Breast (tissue), 4 donors: ENCODE measurements around a stretch of chr16.

DNA sequence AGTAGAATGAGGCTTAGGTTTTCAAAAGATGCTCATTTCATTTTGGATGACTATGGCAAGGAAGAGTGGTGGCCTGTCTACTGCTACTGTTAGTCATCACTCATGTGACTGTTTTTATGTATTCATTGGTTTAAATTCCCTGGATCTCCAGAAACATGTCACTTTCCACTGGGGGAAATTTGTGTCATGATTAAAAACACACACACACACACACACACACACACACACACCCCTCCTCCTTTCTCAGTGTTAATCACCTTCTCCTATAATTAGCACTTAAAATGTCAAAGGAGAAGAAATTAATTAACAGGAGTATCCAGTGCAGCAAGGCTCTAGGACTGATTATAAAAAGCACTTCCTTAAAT is 1.1 kb upstream of the CYLD start:
- PRO-cap, 3 experiments = no peak in any of the 3 experiments

GRCh38 chr16:51052357-51052913 is 98.6 kb downstream of the SALL1 start:
- PRO-cap, 3 experiments = no peak in any of the 3 experiments
- RRBS = no CpG with 5 or more reads among the region's 1 CpG

- PRO-cap, 3 experiments = no peak in any of the 3 experiments
- RRBS = 7% methylated on average over 8 of the region's 45 CpGs
Observed at GRCh38 chr16:51113576-51114285, 37.3 kb downstream of the SALL1 start.

DNA sequence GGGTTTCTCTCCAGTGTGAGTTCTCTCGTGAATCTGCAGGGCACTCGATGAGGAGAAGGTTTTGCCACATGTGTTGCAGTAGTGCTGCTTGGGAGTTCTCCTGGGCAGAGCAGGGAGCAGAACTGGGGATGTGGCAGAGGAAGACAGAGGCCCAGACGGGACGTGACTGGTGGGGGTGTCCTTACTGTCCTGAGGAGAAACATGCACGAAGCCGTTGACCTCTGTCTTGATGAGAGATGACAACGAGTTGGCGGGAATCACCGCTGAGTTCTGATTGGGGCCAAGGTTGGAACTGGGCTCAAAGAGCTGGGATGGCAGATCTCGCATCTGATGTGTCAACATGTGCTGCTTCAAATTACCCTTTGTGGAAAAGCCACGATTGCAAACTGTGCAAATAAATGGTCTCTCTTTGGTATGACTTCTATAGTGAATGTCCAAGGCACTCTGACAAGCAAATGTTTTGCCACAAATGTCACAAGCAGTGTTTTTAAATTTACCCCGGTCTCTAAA is 12.3 kb downstream of the SALL1 start:
- PRO-cap, 3 experiments = no peak in any of the 3 experiments
- RRBS = no CpG with 5 or more reads among the region's 12 CpGs

GRCh38 chr16:51153536-51154098 is 2.5 kb upstream of the SALL1 start:
- PRO-cap, 3 experiments = no peak in any of the 3 experiments
- RRBS = 17% methylated on average over 14 of the region's 33 CpGs

DNA sequence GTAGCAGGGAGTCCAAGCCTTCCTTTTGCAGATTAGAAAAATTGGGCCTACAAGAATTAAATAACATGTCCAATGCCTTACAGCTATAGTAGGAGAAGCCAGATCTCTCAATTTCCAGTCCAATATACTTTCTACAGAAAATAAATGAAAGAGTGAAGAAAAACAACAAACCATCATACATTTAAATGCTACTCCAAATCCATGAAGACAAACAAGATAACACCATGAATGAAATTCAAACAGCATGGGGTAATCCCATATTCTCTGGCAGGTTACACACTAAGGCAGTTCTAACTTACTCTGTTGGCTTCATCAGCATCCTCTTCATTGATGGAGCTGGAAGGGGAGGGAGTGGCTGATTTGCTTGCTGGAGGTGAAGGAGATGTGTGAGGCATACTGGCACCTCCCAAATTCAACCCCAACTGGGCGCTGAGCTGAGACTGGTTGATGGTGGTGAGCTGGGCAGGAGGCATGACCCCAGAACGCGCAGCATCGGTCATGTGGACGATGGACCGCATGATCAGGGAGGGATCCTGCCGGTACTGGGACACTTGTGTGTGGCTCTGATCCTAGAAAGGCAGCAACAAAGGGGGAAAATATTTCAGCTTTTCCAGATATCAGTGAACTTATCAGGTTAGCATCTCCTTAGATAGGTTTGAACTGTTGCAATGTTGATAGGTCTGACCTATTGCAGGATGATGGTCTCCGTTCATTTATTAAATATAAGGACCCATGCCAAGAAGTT is 96.8 kb downstream of the TOX3 start:
- PRO-cap, 3 experiments = no peak in any of the 3 experiments
- RRBS = no CpG with 5 or more reads among the region's 8 CpGs

DNA sequence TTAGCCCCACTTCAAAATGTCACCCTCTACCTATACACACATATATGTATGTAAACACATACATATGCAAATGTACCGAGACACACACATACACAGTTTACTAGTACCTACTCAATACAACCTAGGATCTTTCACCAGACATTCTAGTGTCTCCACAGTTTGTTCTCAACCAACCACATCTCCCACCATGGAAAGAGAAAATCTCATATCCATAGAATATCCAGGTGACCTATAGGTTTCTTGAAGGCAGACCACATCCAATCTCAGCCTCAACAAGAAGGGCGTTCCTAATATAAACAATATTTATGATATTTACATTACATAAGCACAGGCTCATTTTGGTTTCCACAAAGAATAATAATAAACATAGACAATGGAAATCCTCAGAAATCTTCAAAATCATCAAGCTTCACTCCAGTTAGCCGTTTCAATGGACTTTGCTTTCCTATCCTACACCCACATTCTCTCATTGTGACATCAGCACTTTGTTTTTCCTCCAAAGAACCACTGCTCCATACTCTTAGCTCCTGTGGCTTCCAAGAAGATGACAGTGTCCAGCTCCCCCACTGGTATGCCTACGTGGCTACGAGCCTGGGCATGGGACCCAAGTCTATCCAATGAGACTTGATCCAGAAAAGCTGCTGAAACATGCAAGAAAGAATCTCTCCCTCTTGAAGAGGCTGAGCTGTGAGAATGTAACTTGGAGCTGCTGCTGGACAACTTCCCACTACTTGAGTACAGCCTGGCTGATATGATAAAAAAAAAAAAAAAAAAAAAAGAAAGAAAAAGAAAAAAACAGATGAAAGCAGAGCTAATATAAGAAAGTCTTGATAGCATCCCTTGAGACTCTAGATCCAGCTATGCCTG is 9.6 kb downstream of the TOX3 start:
- PRO-cap, 3 experiments = no peak in any of the 3 experiments
- RRBS = no CpG with 5 or more reads among the region's 5 CpGs

- PRO-cap, 3 experiments = no peak in any of the 3 experiments
- RRBS = no CpG with 5 or more reads among the region's 3 CpGs
Observed at GRCh38 chr16:52543658-52544001, 3.3 kb downstream of the TOX3 start.

DNA sequence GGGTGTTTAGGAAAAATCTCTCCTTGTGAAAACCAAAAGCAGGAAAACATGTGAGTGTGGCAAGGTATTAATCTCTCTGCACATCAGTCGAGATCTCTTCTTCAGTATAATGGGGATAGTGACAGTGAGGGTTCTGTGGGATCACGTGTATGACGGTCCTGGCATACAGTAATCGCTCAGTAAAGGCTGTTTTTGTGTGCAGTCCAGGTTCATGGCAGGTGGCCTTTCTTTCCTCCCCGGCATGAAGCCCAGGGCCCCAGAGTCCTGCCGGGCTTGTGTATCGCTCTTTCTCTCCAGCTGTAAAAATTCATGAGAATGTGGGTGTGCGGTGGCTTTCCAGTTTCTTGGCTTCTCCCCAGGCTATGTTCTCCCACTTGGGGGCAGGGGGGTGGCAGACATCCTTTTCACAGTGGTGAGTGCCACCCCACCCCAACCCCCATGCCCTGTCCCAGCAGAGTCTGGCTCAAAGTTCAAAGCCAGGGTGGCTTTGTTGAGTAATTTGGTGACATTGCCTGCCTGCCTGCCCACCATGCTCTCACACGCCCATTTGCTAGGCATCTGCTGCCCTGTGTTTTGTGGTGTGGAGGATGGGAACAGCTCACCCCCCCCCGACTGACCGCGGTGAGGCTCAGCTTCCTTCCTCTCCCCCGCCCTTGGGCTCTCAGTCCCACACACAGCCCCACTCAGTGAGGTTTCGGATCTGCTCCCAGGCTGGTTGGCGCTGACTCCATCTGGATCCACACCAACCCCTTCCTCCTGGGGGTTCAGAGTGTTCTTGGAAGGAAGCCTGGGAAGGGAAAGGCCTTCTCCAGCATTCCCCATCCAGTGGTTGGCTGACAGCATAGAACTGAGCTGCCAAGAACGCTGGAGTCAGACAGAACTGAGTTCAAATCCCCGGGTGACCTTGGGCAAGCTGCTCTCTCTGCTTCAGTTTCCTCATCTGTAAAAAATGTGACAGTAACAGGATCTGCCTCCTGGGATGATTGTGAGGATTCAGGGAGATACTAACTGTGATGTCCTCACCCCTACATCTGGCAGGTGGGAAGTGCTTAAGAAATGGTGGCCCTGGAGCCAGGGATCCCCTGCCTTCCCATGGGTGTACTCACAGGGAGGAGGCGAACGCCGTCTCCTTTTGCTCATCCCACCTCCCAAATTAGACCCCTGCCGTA is 36.0 kb downstream of the CHD9 start:
- PRO-cap, 3 experiments = no peak in any of the 3 experiments
- RRBS = no CpG with 5 or more reads among the region's 21 CpGs

DNA sequence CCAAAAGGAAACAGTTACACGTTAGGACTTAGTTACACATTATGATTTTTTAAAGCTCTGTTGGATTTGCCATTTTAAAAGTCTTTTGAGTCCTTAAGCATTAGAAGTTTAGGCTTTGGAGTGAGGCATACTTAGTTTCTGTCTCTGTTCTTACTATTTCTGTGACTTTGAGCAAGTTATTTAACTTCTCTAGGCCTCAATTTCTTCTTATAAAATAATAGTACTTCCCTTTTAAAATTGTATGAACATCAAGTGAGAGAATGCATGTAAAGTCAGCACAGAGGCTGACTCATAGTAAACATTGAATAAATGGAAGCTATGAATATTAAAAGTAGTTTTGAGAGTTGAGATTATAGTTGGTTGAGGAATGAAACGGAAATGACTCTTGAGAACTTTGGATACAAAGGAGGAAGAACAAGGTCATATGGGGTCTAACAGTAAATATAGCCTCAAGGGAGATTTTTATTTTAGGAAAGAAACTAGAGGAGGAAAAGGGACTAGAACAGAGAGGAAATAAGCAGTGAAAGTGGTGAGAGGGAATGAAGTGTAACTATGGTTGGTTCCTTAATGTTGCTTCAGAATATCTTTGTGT is 164.9 kb downstream of the CHD9 start:
- PRO-cap, 3 experiments = no peak in any of the 3 experiments
- RRBS = no CpG with 5 or more reads among the region's 2 CpGs

GRCh38 chr16:53324119-53324547 is 110.1 kb upstream of the RBL2 start:
- PRO-cap, 3 experiments = no peak in any of the 3 experiments
- RRBS = no CpG with 5 or more reads among the region's 2 CpGs

GRCh38 chr16:53511695-53512286 is 8.8 kb upstream of the AKTIP start:
- PRO-cap, 3 experiments = no peak in any of the 3 experiments
- RRBS = no CpG with 5 or more reads among the region's 11 CpGs

- PRO-cap, 3 experiments = no peak in any of the 3 experiments
- RRBS = no CpG with 5 or more reads among the region's 8 CpGs
Observed at GRCh38 chr16:53515127-53515673, 12.2 kb upstream of the AKTIP start.

GRCh38 chr16:53549786-53550132 is 46.8 kb upstream of the AKTIP start:
- PRO-cap, 3 experiments = no peak in any of the 3 experiments
- RRBS = 2% methylated on average over 3 of the region's 7 CpGs

- PRO-cap, 3 experiments = no peak in any of the 3 experiments
- RRBS = no CpG with 5 or more reads among the region's 1 CpG
Observed at GRCh38 chr16:53781143-53781524, 77.2 kb downstream of the FTO start.

DNA sequence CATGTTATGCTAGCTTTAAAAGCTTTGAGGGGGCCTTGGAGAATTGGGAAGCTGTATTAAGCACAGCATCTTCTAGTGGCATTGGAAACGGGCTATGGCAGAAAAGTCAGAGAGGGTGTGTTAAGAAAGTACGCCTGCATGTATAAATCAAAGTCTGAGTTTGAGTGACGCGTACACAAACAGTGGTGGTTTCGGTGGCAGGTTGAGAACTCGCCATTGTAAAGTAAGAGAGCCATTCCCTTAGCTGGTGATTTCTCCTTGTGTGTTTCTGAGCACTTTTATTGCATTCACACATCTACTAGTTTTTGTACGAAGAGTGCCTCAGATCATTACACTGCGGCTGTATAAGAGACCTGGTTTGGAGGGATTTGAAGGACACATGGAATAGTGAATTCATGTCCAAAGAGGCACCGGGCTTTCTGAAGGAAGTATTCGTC is 243.9 kb downstream of the FTO start:
- PRO-cap, 3 experiments = no peak in any of the 3 experiments
- RRBS = no CpG with 5 or more reads among the region's 10 CpGs

DNA sequence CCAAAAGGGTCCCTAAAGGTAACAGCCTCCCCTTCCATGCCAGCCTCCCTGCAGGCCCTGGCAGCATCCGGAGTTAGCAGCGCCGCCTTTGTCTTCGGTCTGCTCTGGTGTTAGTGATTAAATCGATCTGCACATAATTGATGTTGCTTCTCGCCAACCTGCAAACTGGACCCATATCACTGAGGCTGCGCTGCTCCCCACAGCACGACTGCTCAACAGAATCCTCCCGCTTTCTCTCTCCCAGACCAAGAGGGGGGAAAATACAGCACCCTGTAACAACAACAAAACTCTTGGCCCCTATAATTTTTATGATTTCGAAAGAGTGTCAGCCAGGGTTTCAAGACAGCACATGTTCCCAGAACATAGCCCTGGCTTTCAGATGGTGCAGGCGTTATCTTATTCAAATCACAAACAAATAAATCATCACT is 76.0 kb downstream of the IRX3 start:
- PRO-cap, 3 experiments = no peak in any of the 3 experiments
- RRBS = no CpG with 5 or more reads among the region's 11 CpGs

GRCh38 chr16:54287384-54288256 is 1.0 kb upstream of the IRX3 start:
- PRO-cap, 3 experiments = peak in 2 of 3 experiments; most common minus-strand start chr16:54287868 (in 2)
- RRBS = 2% methylated on average over 10 of the region's 53 CpGs

DNA sequence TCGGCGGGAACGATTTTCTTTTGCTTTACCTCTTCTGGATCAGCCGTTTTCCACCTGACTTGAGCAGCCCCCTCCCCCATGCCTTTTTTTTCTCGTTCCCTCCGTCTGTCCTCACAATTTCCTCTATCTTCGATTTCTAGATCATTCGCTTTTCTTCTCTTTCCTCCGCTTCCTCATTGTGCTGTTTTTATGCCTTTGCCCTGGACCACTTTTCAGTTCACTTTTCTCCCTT is 4.0 kb upstream of the IRX3 start:
- PRO-cap, 3 experiments = no peak in any of the 3 experiments
- RRBS = no CpG with 5 or more reads among the region's 9 CpGs

DNA sequence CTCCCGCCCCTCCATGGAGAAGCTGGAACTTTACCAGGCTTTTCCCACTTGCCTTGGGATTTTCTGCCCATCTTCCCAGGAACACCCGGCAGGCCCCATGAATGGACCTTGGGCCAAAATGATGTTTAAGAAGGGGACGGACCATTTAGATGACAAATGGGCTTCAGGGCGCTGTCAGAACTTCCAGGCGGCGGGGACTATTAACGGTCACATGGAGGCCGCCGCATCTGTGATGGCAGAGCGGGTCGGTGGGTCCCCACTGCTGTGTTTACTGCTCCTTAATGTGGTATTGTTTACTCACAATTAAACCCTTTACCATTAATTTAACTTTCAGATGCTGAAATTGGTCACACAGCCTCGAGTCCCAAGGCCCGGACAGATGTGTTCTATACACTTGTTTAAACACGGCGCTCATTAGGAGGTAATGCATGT is 83.7 kb upstream of the IRX3 start:
- PRO-cap, 3 experiments = no peak in any of the 3 experiments
- RRBS = no CpG with 5 or more reads among the region's 15 CpGs